REH cell (cell line): Measurements from ENCODE around the gene DAOA.

GRCh38 chr13:102401214-102401797 is 195.5 kb upstream of the TPP2 start:
- PRO-cap = no peak

DNA sequence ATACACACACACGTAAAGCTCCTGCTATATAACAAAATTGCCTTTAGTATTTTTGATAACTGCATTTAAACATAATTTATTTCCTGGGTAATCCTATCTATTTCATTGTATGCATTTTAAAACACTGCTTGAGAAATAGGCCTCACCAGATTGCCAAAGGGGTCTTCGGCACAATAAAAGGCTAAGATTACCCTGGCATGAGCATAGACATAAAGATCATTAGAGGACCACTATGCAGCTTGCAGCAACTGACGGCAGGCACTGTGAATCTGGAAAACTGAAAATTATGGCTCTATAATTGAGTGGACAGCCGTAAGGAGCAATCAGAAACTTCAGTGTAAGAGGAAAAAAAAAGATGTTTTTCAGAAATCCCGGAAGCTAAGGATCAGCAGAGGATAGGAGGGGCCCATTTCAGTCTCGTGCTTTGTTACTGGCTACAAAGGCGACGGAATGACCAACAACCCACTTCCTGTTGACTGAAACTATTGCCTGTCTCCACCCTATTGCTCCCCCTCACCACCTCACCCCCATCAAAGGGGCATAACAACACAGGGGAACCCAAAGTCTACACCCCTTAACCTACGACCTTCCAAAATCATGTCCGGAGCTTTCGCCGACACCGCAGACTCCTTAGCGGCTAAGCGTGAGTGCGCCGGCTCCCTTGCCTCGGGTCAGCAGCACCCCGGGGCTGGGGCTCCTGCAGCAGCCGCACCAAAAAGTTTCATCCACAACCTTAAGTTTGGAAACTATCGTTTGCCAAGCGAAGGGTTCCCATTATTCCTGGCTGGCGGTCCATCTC is 725 bp upstream of the TPP2 start:
- PRO-cap = bidirectional peak, plus-strand start at position 541 of the sequence, minus-strand start at position 288 of the sequence

- PRO-cap = no peak
Observed at GRCh38 chr13:103523741-103524258, 457.6 kb upstream of the SLC10A2 start.

- PRO-cap = no peak
Observed at GRCh38 chr13:105465800-105466298, at the start of gene DAOA. Gene DAOA, plus strand, starts transcription at chr13:105466045.

DNA sequence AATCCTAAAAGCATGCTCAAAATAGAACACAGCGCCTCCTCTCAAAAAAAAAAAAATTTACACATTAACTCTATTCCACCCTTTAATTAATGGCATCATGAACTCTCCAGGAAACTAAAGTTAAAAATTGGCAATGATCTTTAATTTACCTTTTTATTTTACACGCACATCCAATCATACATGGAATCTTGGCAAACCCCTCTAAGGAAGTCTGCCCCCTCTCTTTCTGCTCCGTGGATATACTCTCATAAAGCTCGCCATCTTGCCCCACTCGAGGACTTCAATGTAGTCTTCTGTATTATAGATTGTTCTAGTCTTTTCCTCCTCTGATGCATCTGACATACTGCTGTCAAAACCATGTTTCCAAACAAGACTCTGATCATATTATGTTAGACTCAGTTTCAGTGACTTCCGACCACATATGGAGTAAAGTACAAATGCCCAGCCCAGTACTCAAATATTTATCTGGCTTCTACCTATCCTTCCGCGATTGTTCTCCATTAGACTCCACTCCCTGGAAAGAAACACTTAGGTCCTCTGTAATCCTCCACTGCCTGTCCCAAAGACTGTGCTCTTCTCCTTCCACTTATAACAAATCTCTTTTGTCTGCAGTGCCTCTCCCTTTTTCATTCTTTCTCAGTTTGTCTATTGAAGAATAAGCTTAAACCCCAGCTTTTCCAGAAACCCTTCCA is 439.7 kb downstream of the EFNB2 start:
- PRO-cap = no peak

- PRO-cap = no peak
Observed at GRCh38 chr13:106492103-106492703, 43.3 kb downstream of the EFNB2 start.

DNA sequence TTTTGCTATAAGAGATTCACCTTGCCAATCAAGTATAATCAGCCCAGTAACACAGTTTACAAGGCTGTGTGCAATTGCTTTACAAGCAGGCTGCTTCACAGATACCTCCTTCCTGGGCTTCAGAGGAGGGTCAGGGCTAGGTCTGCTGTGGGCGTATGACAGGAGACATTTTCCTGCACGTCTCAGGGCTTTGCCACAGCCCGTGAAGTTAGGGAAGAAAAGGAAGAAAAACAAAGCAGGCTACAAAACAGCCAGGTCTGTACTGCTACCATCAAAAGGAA is 12.6 kb downstream of the EFNB2 start:
- PRO-cap = no peak

DNA sequence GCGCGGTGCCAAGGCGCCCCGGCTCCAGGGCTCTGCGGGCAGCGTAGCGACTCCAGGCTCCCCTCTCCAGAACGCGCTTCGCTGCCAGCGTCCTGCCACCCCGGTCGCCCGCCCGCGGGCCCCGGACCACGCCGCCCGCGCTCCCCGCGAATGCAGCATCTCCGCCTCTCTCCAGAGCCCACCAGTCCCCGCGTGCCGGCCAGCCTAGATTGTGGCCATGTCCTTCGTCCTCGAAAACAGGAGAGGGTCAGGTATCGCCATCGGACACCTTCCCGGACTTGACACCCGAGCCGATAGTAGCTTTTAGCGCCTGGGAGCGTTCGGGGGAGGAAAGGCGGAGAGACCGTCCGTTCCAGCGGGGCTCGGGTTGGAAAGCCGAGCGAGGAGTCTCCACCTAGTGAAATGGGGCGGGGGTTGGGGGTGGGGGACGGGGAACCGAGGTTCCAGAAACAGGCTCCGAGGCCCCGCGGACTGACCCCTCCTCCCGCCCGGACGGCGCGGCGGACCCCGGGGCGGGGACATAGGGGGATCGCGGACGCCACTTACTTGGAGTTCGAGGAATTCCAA is 1.1 kb downstream of the EFNB2 start:
- PRO-cap = no peak

GRCh38 chr13:106568195-106568412 is 167 bp upstream of the ARGLU1 start:
- PRO-cap = bidirectional peak, plus-strand start at chr13:106568265, minus-strand start at chr13:106568164

DNA sequence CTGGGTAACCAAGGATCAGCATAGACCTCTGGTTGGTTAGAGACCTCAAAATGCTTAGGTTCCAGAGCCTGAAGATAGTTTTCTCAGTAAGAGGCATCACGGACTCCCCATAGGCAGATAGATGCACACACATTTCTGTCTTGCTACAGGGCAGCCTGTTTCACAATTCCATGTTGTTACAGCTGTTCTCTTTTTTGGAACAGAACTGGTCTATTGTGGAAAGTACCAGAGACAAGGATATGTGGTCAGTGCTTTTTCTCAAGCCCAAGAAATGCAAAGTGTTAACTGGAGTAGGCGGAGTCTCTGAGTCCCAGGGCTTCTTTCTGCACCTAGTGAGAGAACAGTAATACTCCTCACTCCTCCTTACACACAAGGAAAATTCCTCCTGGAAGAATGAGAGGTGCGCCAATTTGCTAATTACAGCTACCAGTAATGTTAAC is 141.5 kb upstream of the ARGLU1 start:
- PRO-cap = no peak

GRCh38 chr13:106796301-106796990 is 228.5 kb upstream of the ARGLU1 start:
- PRO-cap = no peak

- PRO-cap = no peak
Observed at GRCh38 chr13:107581036-107581329, 286.3 kb downstream of the NALF1 start.

DNA sequence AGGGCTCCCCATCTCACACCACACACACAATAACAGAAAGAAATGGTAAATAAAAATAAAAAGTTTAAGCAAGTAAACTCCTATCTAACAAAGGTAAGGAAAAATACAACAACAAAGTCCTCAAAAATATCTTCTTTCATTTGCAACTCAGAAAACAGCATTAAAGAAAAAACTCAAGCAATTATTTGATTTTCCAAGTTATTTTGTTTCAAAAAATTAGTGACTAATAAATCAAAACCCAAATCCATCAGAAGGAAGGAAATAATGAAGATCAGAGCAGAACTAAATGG is 213.6 kb downstream of the NALF1 start:
- PRO-cap = no peak

DNA sequence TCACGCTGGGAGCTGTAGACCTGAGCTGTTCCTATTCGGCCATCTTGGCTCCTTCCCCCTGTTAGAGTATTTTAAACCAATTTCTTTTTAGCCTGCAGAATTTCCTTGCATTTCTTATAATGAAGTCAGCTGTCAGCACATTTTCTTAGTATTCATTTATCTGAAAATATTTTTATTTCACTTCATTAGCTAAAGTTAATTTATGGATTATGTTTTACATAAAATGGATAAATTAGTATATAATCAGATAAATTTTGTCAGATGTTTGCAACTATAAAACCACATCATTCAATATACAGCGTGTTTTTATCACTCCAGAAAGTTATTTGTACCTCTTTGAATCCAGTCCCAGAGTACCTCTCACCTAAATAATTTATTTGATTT is 59.3 kb upstream of the NALF1 start:
- PRO-cap = no peak

DNA sequence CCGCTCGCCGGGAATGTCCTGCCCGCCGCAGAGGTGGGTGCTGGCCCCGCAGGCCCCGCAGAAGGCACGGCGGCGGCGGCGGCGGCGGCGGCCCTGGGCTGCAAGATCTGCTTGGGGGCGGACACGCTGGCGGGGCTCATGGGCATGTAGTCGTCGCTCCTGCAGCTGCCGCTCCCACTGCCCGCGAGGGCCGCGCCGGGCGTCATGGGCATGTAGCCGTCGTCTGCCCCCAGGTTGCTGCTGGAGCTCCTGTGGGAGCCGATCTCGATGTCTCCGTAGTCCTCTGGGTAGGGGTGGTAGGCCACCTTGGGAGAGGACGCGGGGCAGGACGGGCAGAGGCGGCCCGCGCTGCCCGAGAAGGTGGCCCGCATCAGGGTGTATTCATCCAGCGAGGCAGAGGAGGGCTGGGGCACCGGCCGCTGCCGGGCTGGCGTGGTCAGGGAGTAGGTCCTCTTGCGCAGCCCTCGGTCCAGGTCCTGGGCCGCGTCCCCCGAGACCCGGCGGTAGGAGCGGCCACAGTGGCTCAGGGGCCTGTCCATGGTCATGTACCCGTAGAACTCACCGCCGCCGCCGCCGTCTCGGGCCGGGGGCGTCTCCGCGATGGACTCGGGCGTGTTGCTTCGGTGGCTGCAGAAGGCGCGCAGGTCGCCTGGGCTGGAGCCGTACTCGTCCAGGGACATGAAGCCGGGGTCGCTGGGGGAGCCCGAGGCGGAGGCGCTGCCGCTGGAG is 2.3 kb downstream of the IRS2 start:
- PRO-cap = no peak

DNA sequence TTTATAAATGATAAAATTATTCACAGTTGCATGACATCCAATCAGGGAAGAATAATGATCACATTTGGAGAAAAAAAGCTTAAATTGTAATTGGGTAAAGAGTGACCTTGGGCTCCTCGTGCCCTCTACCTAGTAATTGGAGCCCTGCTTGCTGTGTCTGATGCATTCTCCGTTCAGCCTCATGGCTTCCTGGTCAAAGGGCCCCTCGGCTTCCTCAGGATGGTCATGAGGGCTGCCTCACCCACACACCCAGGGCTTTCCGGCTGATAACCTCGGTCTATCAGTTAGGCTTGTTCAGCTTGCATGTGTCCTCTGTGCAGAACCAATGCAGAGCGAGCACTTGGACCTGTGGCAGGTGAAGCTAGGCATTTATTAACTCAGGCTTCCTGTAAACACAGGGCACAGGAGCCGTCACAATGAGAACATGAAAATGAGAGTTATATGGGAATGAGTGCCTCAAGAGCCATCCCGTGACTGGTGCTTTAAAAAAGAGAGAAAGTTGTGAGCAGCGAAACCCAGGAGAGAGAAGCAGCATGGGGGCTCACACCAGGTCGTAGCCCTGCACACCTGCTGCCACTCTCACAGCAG is 50.2 kb upstream of the IRS2 start:
- PRO-cap = no peak

DNA sequence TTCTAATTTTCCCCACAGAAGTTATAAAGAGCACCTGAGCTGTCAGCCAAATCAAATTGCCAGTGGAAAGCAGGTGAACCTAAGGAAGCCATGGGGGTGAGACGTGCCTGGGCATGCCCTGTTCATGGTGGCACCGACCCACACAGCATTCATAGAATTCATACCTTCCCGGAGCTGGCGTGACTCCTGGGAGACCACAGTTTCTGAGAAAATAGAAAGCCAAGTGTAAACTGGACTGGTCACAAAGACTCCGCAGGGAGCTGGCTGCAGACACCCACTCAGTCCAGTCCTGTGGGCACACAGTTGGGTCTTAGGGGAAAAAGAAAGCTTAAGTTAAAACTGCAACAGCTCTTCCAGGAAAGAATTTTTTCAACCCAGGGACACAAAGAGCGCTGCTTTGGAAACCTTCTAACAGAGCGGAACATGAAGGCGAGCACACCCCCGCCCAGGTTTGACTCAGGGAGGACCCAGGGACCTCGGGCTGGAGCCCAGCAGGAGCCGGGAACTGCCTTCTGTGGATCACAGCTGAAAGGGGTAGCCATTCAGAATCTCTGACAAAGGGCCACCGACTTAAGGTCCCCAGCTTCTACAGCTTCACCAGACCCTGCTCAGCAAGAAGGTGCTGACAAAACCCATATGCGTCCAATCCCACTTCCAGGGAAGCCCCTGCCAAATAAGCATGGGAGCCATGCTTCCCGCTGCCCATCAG is 183.8 kb downstream of the COL4A1 start:
- PRO-cap = no peak

DNA sequence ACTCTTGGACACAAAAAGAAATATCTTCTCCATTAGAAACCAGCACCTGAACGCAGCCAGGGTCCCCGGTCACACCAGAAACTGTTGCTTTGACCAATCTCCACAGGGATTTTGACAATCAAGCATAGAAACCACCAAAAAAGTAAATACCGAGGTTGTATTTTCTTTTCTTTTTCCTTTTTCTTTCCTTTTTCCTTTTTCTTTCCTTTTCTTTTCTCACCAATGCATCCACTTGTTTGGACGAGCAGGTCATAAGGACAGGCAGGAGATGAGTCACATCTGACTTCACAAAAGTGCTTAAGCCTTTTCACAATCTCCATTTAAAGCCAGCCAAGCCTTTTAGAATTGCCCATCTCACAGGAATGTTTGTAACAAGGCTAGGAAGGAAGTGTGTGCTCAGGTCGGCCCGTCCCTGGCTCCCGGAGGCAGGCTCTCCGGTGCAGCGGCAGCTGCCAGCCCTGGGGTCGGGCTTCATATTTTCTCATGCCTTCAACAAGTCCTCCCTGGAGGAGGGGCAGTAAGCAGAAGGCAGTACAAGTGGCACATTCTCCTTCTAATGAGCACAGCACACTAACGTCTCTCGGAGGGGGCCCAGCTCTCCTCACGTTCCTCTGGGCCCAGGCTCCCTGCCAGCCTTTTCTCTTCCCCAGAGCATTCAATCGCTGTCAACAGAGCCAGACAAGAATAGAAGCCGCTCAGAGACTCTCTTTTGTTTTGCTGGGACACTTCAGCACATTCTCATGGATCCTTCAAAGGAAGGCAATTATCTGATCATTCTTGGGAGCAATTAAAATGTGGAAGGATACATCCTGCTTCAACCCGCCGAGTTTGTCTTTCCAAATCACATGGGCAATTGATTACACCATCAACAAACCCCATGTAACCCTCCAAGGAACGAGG is 180.5 kb downstream of the COL4A1 start:
- PRO-cap = bidirectional peak, plus-strand start at position 563 of the sequence, minus-strand start at position 469 of the sequence

- PRO-cap = no peak
Observed at GRCh38 chr13:110280959-110281508, 25.9 kb downstream of the COL4A1 start.

GRCh38 chr13:110298448-110299532 is 8.2 kb downstream of the COL4A1 start:
- PRO-cap = no peak